ENCODE results near the genes CLDN8 and KRTAP24-1.

DNA sequence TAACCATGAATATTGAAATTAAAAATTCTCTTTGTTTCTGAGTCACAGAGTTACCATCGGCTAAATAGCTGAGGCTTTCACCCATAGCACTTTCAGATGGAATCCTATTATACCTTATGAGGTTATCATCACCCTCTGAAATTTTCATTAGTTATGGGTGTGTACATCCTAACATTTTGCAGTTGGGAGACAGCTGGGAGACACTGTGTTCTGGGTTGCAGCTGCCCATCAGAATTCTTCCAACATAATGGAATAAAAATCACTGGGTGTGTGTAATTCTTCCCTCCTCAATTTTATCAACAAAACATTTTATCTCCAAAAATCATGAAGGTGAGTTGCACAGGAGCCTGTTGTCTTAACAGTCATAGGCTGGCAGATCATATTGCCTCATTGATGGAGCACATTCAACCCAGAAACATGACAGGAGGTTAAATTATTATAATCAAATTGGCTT is 17.5 kb downstream of the CYYR1 start:
- PRO-cap: no peak

GRCh38 chr21:26686100-26686537 is 113.0 kb upstream of the CYYR1 start:
- PRO-cap: no peak

DNA sequence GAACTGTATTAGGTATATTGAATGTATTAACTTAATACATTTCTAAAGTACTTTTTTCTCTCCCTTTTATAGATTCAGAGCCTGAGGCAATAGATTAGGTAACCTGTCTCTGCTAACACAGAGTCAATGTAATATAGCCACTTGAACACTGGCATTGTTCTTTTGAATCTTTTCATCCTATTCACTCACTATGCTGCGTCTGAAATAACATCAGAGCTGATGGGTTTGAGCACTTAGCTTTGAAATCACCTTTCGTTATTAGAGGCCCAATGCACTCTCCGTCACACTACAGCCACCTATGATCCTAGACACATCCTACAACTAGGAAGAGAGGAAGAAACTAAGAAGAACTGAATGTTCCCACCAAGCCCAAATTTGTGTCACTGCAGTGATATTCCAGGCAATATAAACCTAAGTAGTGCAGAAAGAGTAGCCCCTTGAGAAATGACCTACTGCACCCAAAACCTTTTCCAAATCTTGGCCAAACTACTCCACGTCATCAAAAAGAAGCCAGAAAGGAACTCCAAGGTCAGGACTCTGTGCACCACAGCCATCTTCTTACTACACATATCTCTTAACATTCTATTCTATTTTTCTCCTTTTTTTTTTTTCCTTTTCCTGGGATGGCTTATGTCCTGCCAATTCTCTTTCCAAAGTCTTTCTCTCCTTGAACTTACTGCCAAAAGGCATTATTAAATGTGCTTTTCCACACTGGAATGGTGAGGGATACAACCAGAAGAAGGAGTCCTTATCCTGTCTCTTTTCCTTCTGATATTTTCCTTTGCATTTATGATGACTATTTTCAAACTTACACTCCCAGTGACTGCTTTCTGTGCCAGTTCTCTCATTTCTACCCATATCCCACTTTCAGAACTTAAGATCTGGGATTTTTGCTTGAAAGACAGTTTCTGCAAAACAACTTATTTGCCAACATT is 60.2 kb downstream of the ADAMTS1 start:
- PRO-cap: no peak

DNA sequence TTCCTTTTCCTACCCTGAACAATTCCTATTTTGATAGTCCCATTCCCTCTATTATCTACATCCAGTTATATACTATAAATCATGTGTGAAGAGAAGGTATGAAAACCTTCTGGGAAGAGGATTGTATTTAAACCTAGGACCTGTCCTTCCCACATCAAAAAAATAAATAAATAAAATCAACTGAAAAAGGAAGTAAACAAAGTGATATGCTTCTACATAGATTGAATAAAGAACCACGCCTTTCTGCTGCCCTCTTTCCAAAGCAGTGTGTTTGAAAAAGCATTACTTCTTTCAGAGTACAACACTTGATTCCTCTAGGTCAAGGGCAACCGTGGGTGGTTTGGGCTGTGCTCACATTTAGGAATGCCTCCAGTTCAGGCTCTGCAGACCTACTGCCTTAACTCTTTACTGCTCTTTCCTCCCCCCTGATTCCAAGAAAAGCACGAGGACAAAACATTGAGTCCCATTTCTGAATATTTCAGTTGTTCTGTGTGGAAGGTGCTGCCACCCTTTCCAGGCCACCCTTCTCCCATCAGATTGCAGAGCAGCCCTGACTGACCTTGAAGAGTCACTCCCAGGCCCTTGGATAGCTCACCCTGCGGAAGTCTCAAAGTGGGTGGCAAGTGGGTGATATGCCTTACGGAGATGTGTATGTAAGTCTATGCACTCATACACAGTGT is 45.2 kb downstream of the ADAMTS1 start:
- PRO-cap: no peak

- PRO-cap: no peak
Observed at GRCh38 chr21:26928680-26929081, 38.2 kb downstream of the ADAMTS5 start.

- PRO-cap: no peak
Observed at GRCh38 chr21:26964174-26964942, 2.5 kb downstream of the ADAMTS5 start.

DNA sequence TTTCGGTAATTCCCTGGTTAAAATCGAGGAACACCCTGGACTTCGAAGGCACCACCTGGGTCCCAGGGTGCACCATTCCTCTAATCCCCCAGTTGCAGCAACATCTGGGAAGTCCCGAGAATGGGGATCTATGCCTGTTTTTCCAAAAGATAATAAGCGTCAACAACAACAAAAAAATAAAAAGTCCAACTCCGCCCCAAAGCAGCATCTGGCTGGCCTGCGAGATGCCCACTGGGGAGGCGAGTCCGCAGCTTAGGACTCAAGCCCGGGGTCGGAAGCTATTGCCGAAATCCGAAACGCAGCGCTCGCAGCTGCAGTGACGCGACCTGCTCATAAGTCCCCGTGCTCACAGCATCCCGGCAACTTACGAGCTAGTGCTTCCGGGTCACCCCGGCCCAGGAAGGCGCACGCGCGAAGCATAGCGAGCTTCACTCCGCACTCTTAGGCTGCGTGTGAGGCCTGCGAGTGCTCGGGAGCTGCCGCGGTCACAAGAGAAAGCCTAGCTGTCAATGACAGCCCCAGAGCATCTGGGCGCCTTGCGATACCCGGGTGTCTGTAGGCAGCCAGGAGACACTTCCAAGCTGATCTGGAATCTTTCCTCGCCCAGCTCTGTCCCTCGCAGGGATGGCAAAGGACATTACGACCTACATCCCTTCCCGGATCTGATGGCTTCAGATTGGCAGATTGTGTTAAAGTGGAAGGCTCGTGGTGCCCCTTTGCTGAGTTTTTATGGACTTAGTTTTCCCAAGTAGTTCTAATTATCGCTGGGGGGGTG is 9.9 kb upstream of the LTN1 start:
- PRO-cap: bidirectional peak, plus-strand start at position 431 of the sequence, minus-strand start at position 318 of the sequence

DNA sequence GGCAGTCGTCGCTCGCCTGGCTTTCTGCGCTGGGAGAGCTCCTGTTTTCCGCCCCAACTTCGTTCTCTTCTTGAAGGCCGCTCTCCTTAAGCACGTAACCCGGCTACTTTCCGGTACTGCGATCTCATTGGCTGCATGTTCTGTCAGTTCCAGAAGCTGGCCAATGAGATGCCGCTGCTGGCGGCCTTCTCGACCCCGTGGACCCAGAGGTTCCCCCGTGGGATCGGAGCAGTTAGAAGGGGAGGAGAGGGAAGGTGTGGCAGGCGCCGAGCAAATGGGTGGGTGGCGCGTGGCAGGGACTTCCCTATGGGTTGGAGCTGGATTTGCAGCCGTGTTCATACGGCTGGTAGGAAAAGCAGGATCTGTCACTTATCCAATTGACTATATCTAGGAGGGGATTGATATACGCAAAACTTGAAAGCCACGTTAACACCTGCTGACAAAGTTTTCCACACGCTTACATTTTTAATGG is 368 bp downstream of the USP16 start:
- PRO-cap: bidirectional peak, plus-strand start at position 334 of the sequence, minus-strand start at position 79 of the sequence

GRCh38 chr21:29050425-29050910 is 23.0 kb downstream of the CCT8 start:
- PRO-cap: no peak

- PRO-cap: no peak
Observed at GRCh38 chr21:29145207-29146040, 15.0 kb downstream of the MAP3K7CL start.

DNA sequence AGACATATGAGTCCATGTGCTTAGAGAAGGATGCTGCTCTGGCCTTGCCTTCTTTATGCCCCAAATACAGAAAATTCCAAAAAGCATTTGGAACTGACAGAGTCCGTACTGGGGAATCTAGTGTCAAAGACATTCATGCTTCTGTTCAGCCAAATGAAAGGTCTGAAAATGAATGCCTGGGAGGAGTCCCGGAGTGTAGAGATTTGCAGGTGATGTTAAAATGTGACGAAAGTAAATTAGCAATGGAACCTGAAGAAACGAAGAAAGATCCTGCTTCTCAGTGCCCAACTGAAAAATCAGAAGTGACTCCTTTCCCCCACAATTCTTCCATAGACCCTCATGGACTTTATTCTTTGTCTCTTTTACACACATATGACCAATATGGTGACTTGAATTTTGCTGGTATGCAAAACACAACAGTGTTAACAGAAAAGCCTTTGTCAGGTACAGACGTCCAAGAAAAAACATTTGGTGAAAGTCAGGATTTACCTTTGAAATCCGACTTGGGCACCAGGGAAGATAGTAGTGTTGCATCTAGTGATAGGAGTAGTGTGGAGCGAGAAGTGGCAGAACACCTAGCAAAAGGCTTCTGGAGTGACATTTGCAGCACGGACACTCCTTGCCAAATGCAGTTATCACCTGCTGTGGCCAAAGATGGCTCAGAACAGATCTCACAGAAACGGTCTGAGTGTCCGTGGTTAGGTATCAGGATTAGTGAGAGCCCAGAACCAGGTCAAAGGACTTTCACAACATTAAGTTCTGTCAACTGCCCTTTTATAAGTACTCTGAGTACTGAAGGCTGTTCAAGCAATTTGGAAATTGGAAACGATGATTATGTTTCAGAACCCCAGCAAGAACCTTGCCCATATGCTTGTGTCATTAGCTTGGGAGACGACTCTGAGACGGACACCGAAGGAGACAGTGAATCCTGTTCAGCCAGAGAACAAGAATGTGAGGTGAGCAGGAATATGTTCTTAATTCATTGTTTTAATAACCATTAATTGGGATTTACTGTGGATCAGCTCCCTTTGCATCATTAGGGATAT is 28.0 kb downstream of the BACH1 start:
- PRO-cap: no peak

DNA sequence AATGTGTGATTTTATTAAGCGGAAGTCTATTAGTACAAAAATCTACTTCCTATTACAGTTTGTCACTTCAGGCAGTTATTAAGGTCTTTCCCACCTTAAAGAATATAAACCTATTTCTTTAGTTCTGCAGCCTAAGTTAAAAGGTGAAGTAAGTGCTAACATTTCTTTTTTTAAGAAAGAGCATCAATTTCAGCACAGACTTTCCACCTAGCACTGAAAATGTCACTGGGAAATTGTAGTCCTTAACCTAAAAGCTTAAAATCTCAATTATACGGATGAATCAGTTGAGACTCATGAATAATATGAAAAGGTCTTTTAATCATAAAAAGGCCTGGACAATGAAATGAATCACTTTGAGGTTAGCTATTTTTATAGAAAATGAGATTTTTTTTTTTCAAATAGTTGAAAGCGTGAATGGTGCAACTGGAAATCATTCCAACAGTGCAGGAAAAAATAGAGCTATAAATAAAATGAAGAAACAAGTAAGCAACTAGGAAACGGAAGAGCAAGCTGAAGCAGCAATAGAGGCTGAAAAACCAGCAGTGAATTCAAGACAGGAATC is 142.8 kb downstream of the BACH1 start:
- PRO-cap: no peak

DNA sequence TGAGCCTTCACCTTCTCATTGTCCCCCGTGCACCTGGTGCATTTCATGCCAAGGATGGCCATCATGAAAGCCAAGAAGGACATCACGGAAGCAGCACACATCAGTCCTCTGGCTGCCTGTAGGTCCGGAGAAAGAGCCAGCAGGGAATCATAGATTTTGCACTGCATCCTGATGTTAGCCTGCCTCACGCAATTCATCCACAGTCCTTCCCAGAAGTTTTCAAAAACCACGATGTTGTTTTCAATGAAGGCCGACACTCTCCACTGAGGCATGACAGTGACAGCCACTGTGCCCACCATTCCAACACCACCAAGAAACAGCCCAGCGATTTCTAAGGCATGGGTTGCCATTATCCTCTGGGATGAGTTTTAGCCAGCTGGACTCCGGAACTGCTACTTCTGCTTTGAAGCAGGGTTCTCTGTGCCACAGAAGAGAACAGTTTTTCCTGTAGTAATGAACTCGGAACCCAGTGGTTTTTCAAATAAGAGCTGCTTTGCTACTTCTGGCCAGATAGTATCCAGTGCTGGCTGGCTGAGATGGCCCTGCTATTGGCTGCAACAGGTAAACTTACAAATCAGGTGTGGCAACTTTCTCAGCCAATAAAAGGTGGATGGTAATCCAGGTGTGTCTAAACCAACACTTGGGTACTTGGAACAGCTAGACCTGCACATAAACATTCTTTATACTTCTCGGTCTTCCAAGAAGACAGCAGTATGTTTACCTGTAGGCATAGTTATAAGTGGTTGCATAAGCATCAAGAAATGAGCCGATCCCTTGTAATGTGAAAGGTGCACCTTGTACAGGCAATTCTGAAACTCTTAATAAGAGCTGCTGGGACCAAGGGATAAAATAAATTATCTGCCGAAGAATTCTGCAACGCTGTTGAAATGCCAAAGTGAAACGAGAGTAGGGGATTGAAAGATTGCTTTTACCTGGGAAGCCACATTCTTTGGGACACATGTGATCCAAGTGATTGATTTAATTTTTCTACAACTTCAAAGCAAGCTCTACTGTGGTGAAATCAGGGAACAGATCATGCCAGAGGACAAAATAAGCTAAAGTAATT is at the start of gene CLDN8:
Gene CLDN8 (minus strand): TSS at position 522 of the 1,066 bp plus-strand sequence.
- PRO-cap: no peak

DNA sequence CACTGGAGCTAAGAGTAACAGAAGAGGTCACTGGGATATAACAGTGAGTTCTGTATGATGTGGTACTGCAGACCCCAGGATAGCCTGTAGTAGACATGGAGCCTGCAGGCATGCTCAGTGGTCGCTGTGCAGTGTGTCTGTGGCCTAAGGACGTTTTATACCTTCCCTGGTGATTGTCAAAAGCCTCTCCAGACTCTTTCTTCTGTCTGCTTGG is at the start of gene KRTAP24-1:
Gene KRTAP24-1 (minus strand): TSS at position 130 of the 214 bp plus-strand sequence.
- PRO-cap: no peak

DNA sequence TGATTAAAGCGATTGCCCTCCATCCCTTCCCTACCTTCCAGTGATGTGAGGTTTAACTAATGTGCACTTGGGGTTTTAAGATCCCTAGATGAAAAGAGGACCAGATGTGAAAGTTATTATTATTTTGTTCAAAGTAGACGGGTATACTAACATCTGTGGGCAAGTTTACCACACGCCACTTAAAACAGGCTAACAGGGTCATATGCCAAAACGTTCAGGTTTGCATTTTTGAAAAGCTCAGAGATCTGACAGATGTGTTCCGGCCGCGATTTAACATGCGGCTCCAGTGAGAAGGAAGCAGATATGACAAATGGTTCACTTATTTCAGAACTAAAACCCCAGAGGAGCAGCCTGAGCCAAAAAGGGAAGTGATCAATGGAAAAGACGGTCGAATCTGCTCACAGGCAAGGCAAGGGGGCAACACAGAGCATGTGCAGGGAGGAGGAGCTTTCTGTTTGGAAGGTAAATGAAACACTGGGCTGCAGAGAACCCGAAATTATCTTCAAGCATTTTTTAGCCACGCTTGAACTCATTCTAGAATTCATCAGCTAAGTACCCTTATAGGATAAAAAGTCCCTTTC is 17.2 kb downstream of the TIAM1 start:
- PRO-cap: no peak

- PRO-cap: no peak
Observed at GRCh38 chr21:31557896-31558911, 101.3 kb upstream of the SOD1 start.

GRCh38 chr21:31679826-31680393 is 20.4 kb downstream of the SOD1 start:
- PRO-cap: no peak

- PRO-cap: unidirectional peak, plus-strand start at chr21:31731304
Observed at GRCh38 chr21:31730678-31731764, 897 bp downstream of the SCAF4 start.

GRCh38 chr21:31927987-31928456 is 55.2 kb downstream of the HUNK start:
- PRO-cap: no peak

DNA sequence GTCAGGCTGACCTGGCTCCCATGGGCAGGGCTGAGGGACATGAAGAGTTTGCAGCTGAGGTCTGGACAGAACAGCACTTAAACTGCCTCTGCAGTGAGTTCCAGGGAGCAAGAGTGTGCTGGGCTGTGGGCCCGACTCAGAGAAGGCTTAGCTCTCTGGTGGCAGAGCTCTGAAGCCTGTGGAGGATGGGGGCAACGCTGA is 42.4 kb downstream of the URB1 start:
- PRO-cap: no peak

Measured in mesothelial cell of epicardium (in vitro differentiated cells).